ENCODE measurements around a stretch of chr12.

DNA sequence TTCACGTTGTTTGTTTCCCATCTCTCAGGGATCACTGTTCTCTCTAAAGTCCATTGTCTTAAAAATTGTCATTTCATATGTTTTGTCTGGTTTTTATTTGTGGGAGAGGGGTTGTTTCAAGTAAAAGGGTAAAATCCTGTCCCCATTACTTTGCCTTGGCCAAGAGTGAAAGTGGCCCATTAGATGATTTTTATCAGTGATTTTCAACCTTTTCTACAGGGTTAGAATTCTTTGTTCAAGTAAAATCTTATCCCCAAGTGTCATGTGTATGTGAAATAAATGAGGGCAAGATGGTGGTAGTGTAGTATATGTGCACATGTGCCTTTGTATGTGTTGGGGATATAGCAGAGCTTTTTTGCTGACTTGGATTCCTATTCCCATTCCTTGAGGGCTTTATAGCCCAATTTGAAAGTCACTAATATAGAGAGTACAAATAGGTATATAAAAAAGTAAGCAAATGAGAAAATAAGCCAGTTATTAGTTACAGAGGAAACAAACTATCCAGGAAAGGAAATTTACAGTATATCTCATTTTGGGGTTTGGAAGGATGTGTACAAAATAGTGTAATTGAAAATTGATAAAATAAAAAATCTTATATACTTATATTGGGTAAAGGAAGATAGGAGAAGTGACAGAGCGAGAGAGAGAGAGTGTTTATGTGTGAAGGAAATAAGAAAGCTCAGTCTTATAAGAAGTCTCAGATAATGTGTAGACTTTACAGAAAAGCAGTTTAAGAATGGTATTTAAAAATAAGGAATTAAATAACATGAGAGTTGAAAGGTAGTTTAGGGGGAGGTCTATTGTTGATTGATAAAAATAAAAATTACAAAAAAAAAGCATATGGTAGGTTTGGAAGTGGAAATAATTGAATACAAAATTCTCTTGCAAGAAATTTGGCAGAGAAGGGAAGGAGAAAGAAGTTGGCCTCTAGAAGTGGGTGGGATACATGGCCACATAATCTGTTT is 12.5 kb downstream of the ETNK1 start:
- PRO-cap, 2 experiments: no peak in any of the 2 experiments
- RAMPAGE, long total RNA, 4 experiments: no peak in any of the 4 experiments

- PRO-cap, 2 experiments: no peak in any of the 2 experiments
- RAMPAGE, long total RNA, 4 experiments: no peak in any of the 4 experiments
These were observed 34.3 kb downstream of the ETNK1 start for GRCh38 chr12:22658966-22659893.

- PRO-cap, 2 experiments: no peak in any of the 2 experiments
- RAMPAGE, long total RNA, 4 experiments: start-site peak on the minus strand in 2 of 4 experiments, at chr12:23950891-23951260 at its widest, 31 to 32 reads per replicate
These were observed 1.4 kb upstream of the SOX5 start for GRCh38 chr12:23950556-23951537.

- PRO-cap, 2 experiments: no peak in any of the 2 experiments
- RAMPAGE, long total RNA, 4 experiments: no peak in any of the 4 experiments
These were observed 280.7 kb upstream of the SOX5 start for GRCh38 chr12:24230025-24230672.

DNA sequence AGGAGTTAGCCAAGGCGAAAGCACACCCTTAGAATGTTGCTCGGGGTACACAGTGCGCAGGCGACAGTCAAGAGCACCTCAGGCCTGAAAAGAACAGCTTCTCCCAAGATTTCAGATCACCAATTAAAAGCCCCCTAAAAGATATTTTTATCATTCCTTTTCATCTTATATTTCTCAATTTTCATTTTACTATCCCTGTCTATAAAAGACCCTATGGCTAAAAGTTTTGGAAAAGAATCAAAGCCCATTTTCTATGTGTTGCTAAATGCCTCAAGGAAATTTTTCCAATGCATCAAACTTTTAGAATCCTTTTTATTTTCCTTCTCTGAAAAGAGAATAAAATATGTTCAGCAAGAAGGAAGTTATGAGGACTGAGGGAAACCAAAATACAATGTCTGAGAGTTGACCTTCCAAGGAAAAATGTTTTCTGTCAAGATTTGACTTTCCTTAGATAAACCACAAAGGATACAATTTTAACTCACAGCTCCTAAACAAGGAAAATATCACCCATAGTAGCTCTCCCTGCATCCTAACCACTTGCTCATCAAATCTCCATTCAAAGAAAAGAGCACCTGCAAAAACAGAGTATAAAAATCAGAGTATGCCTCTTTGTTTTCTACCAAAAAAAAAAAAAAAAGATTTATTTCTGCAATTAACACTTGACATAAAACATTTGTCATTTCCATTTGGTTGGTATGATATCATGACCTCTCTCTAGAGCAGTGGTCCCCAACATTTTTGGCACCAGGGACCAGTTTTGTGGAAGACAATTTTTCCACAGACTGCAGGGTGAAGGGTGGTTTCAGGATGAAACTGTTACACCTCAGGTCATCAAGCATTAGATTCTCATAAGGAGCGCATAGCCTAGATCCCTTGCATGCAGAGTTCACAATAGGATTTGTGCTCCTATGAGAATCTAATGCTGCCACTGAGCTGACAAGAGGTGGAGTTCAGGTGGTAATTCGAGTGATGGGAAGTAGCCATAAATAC is 132.6 kb downstream of the BCAT1 start:
- PRO-cap, 2 experiments: no peak in any of the 2 experiments
- RAMPAGE, long total RNA, 4 experiments: no peak in any of the 4 experiments

DNA sequence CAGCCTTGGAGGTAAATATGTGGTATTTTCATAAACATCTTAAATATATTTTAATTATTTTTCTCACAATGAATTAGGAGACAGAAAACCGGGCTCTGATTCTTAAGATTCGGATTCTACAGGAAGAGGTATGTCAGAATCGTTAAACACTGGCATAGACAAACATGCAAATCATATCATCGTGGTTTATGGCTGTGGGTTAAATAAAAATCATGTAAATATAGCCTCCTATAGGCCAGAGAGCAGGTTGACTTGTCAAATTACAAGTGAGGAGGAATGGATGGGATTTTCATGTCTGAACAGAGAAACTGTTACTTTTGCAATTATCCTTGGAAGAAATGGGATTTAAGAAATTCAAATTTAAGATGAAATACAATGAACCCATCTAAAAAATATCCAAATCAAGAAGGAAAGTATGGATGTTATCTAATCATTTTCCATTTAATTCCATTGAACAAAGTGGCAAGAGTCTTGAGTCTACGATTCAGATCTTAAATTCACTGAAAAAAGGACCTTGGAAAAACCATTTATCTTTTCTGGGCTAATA is 28.6 kb upstream of the IRAG2 start:
- PRO-cap, 2 experiments: no peak in any of the 2 experiments
- RAMPAGE, long total RNA, 4 experiments: no peak in any of the 4 experiments

GRCh38 chr12:25247300-25247759 is 3.4 kb downstream of the KRAS start:
- PRO-cap, 2 experiments: no peak in any of the 2 experiments
- RAMPAGE, long total RNA, 4 experiments: start-site peak on the minus strand in 1 of 4 experiments, at chr12:25247466-25247502 at its widest, 5 reads per replicate

DNA sequence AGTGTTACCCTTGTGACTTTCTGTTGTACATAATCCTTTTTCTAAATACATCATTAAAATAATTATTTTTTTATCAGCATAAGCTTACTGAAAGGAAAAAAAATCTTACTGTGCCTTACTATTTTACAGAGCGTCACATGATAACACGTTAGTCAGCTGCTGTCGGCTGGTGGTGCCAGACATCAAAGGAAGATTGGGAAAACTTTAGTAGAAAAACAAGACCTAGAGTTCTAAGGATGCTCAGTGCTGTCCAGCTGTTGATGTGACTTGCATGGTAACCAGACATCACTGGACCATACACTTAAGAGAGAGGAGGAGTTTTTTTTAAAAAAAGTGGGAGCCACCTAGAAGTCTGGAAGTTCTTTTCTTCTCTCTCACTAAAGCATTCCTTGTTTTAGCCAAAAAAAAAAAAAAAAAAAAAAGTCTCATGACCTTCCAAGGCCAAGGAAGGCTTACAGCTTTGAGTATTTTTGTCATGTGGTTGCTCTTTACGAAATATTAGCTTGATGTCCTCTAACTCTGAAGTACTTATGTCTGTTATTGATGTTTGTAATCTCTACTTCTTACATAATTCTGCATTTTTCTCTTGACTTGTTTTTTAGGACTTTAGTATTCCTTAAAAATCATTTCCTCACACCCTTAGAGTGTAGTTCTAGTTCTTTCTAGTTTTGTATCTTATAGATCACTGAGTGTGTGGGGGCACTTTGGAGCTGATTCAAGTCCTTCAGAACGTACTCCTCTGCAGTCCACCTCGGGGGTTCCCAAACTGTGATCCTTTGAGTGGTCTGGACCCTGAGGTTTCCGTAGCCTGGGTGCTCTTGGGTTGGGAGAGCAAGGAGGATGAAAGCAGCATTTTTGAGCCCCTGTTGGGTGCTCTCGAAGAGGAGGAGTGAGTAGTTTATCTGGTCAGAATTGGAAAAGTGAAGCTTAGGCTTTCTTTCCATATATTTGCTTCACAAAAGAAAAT is 4.7 kb downstream of the RASSF8 start:
- PRO-cap, 2 experiments: no peak in any of the 2 experiments
- RAMPAGE, long total RNA, 4 experiments: start-site peak on the plus strand in 1 of 4 experiments, centred at position 721 of the sequence, 10 reads per replicate

DNA sequence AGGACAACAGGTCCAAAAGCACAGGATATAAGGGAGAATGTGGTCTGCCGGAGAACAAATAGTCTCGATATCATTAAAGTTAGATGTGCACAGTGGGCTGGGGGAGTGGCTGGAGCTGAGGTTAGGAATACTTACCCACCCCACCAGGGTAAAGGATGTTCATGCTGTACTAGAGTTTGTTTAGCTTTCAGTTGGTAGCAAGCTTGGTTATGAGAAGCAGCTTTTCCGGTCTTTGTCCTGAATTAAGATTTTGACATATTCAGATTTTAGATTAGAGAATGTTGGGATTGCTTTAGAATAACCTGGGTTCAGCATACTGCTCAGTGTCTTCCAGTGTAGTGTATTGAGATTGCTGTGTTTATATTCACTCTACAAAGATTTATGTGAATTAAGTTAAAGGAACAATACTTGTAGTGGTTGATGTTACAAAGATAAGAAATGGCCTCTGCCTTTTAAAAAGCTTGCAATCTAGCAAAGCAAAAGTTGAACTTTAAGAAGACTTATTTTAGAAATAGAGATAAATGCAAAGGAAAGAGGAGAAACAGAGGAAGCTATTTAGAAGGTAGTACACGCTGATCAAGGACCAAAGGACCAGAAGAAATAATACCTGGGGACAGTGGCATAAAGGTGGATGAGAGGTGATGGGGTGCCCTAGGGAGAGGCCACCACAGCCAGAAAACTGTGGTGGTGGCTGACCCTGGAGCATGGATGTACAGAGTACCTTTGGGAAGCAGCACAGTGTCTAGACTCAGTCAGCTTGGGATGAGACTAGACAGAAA is 16.9 kb downstream of the RASSF8 start:
- PRO-cap, 2 experiments: no peak in any of the 2 experiments
- RAMPAGE, long total RNA, 4 experiments: start-site peak on the plus strand in 1 of 4 experiments, centred at position 541 of the sequence, 9 reads per replicate

- PRO-cap, 2 experiments: no peak in any of the 2 experiments
- RAMPAGE, long total RNA, 4 experiments: no peak in any of the 4 experiments
These were observed 17.8 kb downstream of the RASSF8 start for GRCh38 chr12:25975970-25976922.

GRCh38 chr12:25986174-25986403 is 27.6 kb downstream of the RASSF8 start:
- PRO-cap, 2 experiments: no peak in any of the 2 experiments
- RAMPAGE, long total RNA, 4 experiments: no peak in any of the 4 experiments

DNA sequence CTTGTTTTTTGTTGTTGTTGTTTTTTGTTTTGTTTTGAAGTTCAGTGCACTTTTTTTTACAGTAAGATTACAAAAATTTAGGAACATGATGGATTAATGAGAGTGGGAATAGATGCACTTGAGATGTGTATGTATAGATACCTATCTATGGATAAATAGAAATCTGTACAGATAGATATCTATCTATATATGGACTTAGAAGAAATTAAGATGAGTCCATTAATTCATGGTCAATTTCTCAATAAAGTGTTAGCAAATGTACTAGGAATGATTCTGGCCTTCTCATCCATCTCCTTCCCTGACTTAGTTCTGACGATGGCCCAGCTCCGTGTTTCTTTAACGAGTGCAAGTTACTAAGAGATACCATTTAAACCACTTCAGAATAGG is 3.8 kb downstream of the BHLHE41 start:
- PRO-cap, 2 experiments: no peak in any of the 2 experiments
- RAMPAGE, long total RNA, 4 experiments: no peak in any of the 4 experiments

GRCh38 chr12:26196313-26196831 is 999 bp downstream of the SSPN start:
- PRO-cap, 2 experiments: no peak in any of the 2 experiments
- RAMPAGE, long total RNA, 4 experiments: no peak in any of the 4 experiments

- PRO-cap, 2 experiments: no peak in any of the 2 experiments
- RAMPAGE, long total RNA, 4 experiments: no peak in any of the 4 experiments
These were observed 31.1 kb downstream of the SSPN start for GRCh38 chr12:26226293-26227153.

- PRO-cap, 2 experiments: no peak in any of the 2 experiments
- RAMPAGE, long total RNA, 4 experiments: no peak in any of the 4 experiments
These were observed 76.5 kb downstream of the SSPN start for GRCh38 chr12:26271732-26272375.

- PRO-cap, 2 experiments: peak in 1 of 2 experiments; most common plus-strand start chr12:26299236 (in 1)
- RAMPAGE, long total RNA, 4 experiments: no peak in any of the 4 experiments
These were observed 103.6 kb downstream of the SSPN start for GRCh38 chr12:26298963-26299384.

DNA sequence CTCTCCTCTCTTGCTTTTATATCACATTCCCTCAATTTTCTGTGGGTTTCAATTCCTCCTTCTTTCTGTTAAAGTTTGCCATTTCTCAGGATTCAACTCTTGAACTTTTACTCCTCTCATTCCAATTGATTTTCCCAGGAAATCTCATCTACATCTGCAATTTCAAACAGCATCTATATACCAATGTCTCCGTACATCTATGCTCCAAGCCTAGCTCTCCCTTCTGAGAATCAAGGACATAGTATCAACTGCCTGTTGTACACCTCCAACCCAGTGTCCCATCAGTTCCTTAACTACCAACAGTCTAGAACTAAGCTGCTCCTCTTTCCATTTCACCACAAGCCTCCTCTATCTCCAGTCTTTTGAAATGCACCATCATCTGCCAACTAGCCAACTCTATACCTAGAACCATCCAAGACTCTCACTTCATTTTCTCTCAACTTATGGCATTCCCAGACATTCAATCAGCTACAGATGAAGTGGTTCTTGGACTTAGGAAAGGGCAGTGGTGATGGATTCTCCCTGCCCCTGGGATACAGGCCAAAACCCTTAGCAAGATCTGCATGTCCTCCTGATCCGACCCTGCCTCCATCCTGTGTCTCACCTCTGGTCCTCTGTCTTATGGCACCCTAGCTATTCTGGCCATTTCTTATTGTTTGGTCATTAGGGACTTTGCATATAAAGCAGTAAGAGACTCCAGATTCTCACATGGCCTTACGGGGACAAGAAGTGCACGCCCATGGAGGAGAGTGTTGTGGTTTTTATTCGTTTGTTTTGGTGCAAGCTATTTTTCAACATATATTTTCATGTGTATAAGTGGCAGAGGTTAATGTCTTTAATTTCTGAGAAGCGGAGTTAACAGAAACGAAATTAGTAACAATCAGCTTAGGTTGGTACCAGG is 264.5 kb downstream of the SSPN start:
- PRO-cap, 2 experiments: no peak in any of the 2 experiments
- RAMPAGE, long total RNA, 4 experiments: start-site peak on the minus strand in 1 of 4 experiments, centred at position 467 of the sequence, 8 reads per replicate

- PRO-cap, 2 experiments: no peak in any of the 2 experiments
- RAMPAGE, long total RNA, 4 experiments: no peak in any of the 4 experiments
These were observed 232.5 kb downstream of the ITPR2 start for GRCh38 chr12:26600383-26600965.

GRCh38 chr12:26643783-26644432 is 189.1 kb downstream of the ITPR2 start:
- PRO-cap, 2 experiments: no peak in any of the 2 experiments
- RAMPAGE, long total RNA, 4 experiments: no peak in any of the 4 experiments

GRCh38 chr12:26727831-26728585 is 105.0 kb downstream of the ITPR2 start:
- PRO-cap, 2 experiments: no peak in any of the 2 experiments
- RAMPAGE, long total RNA, 4 experiments: no peak in any of the 4 experiments

All from upper lobe of left lung (tissue), 5 donors.